ENCODE measurements around a stretch of chr4.

DNA sequence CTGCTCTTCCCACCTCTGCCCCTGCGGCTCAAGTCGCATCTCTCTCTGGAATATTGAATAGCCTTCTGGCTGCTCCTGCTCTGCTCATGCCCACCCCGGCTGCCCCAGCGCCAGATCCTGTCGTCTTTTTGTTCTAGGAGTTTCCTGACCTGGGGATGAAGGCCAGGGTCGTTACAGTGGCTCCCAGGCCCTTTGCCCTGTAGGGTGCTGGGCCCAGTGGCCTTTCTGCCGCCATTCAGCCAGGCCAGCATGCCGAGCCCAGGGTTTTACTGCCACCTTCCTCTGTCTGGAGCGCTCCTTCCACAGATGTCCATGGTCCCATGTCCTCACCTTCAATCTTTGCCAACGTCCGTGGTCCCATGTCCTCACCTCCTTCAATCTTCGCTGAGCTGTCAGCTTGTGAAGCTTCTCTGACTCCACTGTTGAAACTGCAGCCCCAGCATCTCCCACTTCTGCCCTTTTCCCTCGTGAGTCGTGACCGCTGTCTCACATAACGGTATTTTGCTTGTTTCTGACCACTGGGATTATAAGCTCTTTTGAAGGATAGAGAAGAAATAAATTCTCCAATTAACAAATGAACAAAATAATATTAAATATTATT, 9.8 kb downstream of the MAEA start:
- RAMPAGE, long total RNA: no peak
- RRBS: no CpG with 5 or more reads among the region's 16 CpGs

DNA sequence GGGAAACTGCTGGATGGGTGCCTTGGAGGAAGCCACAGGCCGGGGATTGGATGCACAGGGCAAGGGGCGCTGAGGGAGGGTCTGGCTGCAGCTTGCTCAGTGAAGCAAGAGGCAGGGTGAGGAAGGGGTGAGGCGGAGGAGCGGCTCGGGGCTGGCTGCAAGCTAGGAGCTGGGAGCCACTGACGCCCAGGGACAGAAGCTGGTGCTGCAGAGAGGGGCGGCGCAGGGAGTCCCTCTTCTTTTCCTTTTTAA, 1.2 kb upstream of the UVSSA start:
- RAMPAGE, long total RNA: no peak
- RRBS: no CpG with 5 or more reads among the region's 8 CpGs

- RAMPAGE, long total RNA: no peak
- RRBS: 4% methylated on average over 21 of the region's 87 CpGs
Measured at GRCh38 chr4:1512600-1513695, 106.7 kb upstream of the NKX1-1 start.

GRCh38 chr4:1520318-1520950, 114.2 kb upstream of the NKX1-1 start:
- RAMPAGE, long total RNA: no peak
- RRBS: 53% methylated on average over 8 of the region's 55 CpGs

- RAMPAGE, long total RNA: no peak
- RRBS: no CpG with 5 or more reads among the region's 13 CpGs
Measured at GRCh38 chr4:1726079-1726797, 4.9 kb downstream of the TACC3 start.

- RAMPAGE, long total RNA: no peak
- RRBS: no CpG with 5 or more reads among the region's 6 CpGs
Measured at GRCh38 chr4:1795649-1796149, 2.6 kb downstream of the FGFR3 start.

DNA sequence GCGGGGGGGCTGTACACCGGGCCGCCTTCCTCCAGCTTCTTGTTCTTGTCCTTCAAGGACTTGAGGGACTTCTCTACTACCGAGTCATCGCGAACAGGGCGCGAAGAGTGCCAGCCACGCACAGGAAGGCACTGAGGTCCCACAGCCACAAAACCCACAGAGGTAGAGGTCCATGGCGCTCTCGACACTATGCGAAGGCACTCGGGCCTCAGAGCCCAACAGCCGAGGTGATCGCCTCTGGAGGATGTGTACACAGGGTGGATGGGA, 14.5 kb downstream of the LETM1 start:
- RAMPAGE, long total RNA: no peak
- RRBS: no CpG with 5 or more reads among the region's 15 CpGs

- RAMPAGE, long total RNA: no peak
- RRBS: no CpG with 5 or more reads among the region's 17 CpGs
Measured at GRCh38 chr4:2021764-2022379, 13.1 kb upstream of the NELFA start.

DNA sequence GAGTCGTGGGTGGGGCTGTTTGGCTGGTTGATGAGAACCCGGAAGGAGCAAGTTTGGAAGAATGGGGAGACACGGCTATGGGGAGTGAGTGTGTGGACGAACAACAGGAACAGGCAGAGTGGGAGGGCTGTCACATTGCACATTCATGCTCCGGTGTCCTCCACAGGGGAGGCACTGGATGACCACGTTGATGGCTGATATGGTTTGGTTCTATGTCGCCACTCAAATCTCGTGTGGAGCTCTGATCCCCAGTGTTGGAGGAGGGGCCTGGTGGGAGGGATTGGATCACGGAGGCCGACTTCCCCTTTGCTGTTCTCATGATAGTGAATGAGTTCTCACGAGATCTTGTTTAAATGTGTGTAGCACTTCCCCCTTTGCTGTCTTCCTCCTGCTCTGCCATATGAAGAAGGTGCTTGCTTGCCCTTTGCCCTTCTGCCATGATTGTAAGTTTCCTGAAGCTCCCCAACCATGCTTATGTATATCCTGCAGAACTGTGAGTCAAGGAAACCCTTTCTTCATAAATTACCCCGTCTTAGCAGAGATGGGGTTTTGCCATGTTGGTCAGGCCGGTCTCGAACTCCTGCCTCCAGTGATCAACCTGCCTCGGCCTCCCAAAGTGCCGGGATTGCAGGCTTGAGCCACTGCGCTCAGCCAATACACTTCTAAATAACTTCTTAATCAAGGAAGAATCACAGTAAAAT, 4.9 kb upstream of the C4orf48 start:
- RAMPAGE, long total RNA: no peak
- RRBS: 96% methylated on average over 2 of the region's 17 CpGs

- RAMPAGE, long total RNA: no peak
- RRBS: 1% methylated on average over 19 of the region's 85 CpGs
Measured at GRCh38 chr4:2042171-2043089, 635 bp downstream of the C4orf48 start.

DNA sequence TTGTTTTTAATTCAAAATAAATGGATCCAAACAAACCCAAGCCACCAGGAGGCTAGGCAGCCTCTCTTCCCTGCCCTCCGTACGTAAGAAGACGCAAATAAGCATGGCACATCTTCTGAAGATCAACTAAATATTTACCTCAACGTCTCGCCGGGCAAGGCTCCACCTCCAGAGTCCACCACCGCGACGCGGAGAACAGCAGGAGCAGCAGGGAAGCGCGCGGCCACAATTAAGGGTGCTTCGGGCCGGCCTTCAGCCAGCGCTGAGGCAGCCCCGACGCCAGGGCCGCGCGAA, 592 bp downstream of the HAUS3 start:
- RAMPAGE, long total RNA: no peak
- RRBS: 3% methylated on average over 8 of the region's 21 CpGs

DNA sequence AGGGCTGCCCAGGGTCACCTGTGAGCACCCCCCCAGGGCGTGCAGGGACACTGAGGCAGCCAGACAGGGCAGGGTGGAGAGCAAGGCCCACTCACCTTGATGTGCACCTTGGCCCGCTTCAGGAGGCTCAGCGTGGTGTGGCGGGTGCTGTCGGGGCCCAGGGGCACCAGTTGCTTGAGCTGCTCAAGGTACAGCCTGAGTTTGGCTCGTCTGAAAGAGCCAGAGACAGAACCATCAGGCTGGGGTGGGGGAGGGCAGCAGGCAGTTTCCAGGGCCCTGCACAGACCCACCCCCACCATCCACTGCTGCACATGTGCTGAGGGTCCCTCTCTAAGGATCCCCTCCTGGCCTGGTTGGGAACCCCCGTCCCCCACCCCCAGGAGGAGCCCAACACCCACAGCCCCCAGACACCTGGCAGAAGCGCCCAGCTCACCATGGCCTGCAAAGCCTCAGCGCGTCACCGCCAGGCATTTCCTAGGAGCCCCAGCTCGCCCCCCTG, 9.5 kb downstream of the MXD4 start:
- RAMPAGE, long total RNA: no peak
- RRBS: no CpG with 5 or more reads among the region's 12 CpGs

DNA sequence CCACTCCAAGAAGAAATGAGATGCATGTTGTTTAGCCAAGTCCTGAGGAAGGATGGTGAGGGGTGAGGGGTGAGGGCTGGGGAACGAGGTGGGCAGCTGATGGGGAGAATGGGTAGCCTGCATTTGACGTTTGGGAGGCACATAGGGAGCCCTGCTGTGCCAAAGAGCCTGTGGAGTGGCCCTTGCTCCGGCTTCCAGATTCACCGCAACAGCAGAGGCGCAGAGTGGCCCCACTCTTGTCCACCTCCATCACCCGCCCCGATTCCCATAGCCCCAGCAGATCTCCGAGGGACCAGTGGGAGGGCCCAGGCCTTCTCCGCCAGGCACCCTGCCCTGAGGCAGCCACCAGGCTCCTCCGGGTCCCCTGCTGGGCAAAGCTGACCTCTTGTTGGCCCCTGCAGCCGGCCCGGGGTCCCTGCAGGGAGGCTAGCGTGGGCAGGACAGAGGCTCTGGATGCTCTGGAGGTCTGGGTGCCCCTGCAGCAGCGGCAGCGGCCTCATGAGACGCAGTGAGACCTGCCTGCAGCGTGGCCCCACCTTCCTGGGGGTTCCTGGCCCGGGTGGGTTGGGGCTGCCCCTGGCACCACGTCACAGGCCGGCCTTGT, 8.3 kb upstream of the MXD4 start:
- RAMPAGE, long total RNA: no peak
- RRBS: 56% methylated on average over 4 of the region's 20 CpGs

DNA sequence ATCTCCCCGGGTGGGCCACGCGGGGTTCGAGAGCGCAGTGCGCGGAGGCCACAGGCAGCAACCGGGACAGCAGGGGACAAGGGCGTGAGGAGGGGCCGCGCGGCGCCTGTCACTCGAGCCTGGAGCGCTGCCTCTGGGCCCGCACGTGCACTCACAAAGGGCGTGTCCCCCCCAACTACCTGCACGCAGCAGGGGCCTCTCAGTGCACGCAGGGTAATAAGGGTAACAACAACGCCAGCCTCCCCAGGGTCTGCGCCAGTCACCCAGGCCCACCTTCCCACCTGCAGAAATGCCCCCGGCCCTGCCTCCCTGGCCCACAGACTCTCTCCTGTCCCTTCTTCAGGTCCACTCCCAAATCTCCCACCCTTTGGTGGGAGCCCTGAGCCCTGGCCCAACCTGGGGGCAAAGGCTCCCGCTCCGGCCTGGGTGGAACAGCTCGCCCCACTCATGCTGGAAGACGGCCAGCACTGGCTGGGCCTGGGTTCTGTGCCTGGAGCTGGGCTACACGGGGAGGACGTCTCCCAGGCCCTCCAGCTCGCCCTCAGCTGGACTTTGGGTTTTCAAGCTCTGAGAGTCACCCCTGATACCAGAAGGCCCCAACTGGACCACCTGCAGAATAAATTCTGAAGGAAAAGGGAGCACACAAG, 53.1 kb downstream of the ZFYVE28 start:
- RAMPAGE, long total RNA: no peak
- RRBS: 7% methylated on average over 8 of the region's 30 CpGs

GRCh38 chr4:2387009-2387661, 31.3 kb downstream of the ZFYVE28 start:
- RAMPAGE, long total RNA: no peak
- RRBS: 88% methylated on average over 13 of the region's 29 CpGs

DNA sequence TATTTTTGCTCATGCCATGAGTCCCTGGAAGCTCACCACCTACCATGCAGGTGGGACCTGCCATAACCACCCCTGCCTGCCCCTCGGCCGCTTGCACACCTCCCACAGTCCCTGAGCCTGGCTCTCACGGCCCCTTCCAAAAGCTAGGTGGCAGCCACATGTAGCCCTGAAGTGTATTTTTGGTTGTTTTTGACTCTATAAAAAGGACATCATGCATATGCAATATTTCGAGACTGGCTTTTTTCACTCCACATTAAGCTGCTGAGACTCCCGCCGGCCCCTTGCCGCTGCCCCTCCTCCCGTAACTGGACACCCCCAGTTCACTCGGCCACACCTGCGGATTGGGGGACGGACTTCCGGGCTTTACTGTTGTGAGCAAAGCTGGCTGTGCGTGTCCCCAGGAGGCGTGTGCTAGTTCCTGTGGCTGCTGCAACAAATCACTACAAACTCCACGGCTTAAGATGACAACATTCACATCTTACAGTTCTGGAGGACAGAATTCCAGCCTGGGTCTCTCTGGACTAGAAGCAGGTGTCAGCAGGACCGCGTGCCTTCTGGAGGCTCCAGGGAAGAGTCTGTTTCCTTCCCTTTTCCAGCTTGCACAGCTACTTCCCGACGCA, 24.9 kb downstream of the ZFYVE28 start:
- RAMPAGE, long total RNA: no peak
- RRBS: 2% methylated on average over 7 of the region's 19 CpGs

DNA sequence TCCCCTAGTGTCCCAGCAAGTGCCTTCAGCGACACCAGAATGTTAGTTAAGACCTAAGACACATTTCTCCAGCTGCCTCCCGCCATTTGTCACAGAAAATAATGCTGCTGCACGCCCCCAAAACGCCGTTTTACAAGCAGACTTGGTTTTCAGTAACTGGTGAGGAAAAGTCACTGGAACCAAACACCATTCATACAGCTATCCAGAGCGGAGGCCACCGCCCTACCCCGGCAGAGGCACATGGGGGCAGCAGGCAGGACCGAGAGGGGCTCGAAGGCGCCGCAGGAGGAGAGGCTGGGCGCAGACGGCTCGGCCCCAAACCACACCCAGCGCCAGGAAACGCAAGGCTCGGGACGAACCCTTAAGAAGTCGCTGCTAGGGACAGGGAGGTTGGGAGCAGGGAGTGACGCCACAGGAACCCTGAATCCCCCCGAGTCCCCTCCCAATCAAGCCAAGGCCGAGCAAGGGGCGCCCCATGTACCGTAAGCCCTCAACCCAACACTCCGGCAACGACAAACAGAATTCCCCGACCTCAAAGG, 2.0 kb downstream of the ZFYVE28 start:
- RAMPAGE, long total RNA: no peak
- RRBS: no CpG with 5 or more reads among the region's 28 CpGs

- RAMPAGE, long total RNA: no peak
- RRBS: no CpG with 5 or more reads among the region's 11 CpGs
Measured at GRCh38 chr4:2489790-2490827, 21.2 kb downstream of the RNF4 start.

GRCh38 chr4:2597341-2597775, 60.9 kb downstream of the FAM193A start:
- RAMPAGE, long total RNA: no peak
- RRBS: no CpG with 5 or more reads among the region's 6 CpGs

- RAMPAGE, long total RNA: no peak
- RRBS: no CpG with 5 or more reads among the region's 17 CpGs
Measured at GRCh38 chr4:2746086-2746729, 9.9 kb downstream of the TNIP2 start.

All from kidney epithelial cell (primary cell).